Placental pericyte (primary cell): Measurements from ENCODE around the genes ATP6V1FNB, SSMEM1 and CPA4.

DNA sequence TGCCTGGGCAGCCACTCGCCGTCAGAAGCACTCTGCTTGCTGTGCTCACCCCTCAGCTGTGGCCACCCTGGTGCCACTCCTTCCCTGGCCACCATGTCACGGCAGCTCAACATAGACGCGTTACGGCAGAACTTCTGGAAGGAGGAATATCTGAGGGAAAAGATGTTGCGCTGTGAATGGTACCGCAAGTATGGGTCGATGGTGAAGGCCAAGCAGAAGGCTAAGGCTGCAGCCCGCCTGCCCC lies at the start of gene ATP6V1FNB:
Gene ATP6V1FNB, plus strand, starts transcription at position 14 of the 244 bp plus-strand sequence.
- CAGE, long polyA plus RNA, result no peak

DNA sequence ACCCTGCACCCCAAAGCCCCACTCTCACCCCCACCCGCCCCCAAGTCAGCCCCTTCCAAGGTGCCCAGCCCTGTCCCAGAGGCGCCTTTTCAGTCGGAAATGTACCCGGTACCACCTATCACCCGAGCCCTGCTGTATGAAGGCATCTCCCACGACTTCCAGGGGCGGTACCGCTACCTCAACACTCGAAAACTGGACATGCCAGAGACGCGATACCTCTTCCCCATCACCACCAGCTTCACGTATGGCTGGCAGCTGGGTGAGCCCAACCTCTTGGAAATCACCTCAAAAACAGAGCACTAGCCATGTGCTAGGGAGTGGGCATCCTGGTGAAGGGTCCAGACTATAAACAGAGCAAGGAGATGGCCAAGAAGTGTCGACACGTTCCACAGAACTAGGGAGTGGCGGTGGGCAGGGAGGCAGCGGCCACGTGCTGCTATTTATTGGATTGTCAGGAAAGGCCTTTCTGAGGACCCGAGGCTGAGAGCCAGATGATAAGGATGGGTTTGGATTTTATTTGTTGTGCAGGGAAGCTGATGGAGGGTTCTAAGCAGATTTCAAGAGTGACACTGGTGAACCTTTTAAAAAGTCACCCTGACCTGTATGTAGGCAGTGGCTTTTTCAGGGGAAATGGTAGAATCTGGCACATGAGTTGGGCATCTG lies 573 bp downstream of the ATP6V1FNB start:
- CAGE, long polyA plus RNA, result no peak

GRCh38 chr7:128869854-128870504 lies 3.8 kb downstream of the ATP6V1FNB start:
- CAGE, long polyA plus RNA, result no peak

- CAGE, long polyA plus RNA, result no peak
Observed at GRCh38 chr7:128874495-128875111, 8.5 kb downstream of the ATP6V1FNB start.

DNA sequence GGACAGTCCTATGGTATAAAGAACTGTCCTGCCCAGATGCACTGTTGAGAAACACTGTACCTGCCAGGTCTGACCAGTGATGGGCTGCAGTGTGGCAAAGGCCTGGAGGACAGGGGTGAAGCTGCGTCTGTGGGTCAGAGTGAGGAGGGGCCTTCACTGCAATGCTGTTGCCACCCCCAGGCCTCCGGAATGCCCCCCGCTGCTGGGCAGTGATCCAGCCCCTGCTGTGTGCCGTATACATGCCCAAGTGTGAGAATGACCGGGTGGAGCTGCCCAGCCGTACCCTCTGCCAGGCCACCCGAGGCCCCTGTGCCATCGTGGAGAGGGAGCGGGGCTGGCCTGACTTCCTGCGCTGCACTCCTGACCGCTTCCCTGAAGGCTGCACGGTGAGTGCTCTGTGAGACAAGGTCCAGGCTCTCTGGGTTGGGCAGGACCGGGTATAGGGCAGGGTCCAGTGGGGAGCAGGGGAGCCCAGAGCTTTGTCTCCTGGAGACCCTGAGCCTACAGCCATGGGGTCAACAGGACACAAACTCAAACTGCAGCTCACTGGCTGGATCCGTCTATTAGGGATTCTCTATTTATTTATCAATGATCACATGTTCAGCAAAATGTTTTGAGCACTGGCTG lies 14.9 kb downstream of the SMO start:
- CAGE, long polyA plus RNA, result no peak

- CAGE, long polyA plus RNA, result no peak
Observed at GRCh38 chr7:129374975-129375450, 59.2 kb upstream of the STRIP2 start.

DNA sequence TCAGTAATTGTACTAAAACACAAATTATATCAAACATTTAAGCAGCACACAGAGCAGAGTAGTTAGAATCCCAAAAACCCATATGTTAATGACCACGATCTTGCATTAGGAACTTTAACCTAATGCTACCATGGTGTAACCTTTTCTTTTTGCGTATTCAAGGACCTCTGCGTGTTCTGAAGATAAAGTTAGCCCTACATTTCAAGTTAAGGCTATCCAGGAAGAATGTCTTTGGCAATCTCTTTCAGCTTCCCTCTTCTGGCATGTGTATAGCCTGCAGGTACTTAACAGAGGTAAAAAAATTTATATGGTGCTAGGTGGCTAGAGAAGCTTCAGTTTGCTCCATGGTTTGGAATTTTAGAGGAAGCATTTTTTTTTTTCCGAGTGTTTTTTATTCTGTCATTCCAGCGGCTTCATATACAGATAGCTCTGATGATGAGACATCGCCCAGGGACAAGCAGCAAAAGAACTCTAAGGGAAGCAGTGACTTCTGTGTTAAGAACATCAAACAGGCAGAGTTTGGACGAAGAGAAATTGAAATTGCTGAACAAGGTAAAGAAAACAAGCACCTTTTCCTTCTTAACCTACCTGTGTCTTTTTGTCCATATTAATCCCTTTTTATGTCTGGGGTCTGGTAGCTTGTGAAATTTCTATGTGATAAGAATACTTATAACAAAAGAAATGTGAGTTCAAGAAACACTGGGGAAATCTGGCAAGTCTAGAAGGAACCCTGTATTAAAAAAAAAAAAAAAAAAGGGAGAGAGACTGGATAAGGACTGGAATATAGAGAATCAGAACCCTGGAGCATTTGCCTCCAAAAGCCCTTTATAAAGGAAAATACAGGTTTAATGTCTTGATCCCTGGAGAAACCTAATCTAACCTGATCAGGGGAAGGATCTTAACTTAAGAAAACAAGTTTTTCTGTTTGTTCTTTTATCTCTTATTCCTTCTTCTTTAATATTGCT lies 45.3 kb upstream of the STRIP2 start:
- CAGE, long polyA plus RNA, result no peak

- CAGE, long polyA plus RNA, result no peak
Observed at GRCh38 chr7:129410356-129410608, 23.9 kb upstream of the STRIP2 start.

GRCh38 chr7:129611221-129611536 lies 341 bp upstream of the NRF1 start:
- CAGE, long polyA plus RNA, result no peak

DNA sequence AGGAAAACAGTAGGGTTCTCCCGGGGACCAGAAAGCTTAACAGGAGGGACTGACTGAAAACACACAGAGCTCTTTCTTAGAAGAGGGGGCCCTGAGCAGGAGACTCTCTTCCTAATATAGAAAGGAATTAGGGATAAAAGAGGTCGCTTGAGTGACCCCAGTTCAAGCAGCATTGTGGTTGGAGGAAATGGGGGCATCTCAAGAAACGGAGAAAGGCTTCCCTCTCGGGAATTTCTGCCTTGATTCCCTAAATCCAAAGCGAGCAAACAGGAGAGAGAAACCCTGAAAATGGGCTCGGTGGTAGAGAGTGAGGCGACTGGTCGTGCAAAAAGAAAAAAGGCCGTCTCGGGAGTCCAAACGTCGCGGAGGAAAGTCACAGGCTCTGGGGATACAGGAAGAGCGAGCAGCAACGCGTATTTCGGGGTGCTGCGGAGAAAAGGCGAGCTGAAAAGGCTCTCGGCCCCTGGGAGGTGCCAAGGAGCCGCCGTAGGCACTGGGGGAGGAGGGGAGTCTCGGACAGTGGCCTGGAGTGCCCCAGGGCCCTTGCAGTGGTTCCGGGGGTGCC lies 798 bp downstream of the UBE2H start:
- CAGE, long polyA plus RNA, result no peak

DNA sequence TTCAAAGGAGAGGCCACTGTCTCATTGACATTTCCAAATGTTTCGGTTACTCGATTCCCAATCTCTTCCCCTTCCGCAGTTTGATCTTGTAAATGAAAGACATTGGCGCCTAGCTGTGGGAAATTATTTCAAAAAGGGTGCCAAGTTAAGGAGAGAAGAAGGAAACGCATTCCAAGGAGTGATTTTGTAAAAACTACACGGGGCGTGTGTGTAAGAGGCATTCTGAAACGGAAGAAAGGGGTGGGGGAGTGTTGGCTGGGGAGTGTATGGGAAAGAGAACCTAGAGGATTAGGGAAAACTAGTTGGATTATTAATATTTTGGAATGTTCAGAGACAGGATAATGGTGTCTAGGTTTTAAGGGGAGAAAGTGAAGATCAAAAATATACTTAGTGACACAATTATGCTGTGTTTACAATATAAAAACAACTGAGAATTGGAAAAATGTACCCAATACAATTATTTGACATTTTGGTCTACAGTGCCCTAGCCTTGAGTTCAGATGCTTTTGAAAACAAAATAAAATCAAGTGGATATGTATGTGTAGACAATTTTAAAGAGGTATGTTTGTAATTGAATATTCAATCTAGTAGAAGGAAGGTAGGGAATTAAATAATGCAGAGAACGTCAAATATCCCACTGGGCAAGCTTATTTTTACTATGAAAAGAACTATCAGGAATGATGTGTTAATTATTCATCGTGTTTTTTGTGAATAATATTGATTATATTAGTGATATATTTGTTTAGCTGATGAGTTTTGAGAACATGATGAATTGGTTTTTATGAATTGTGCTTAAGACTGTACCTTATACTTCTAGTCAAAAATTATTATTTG lies 930 bp downstream of the KLHDC10 start:
- CAGE, long polyA plus RNA, result no peak

- CAGE, long polyA plus RNA, result no peak
Observed at GRCh38 chr7:130086014-130086628, 15.8 kb downstream of the KLHDC10 start.

GRCh38 chr7:130133370-130134518 lies 63.4 kb downstream of the KLHDC10 start:
- CAGE, long polyA plus RNA, result no peak

- CAGE, long polyA plus RNA, result no peak
Observed at GRCh38 chr7:130207723-130208059, at the start of gene SSMEM1. Gene SSMEM1, plus strand, starts transcription at chr7:130207860.

DNA sequence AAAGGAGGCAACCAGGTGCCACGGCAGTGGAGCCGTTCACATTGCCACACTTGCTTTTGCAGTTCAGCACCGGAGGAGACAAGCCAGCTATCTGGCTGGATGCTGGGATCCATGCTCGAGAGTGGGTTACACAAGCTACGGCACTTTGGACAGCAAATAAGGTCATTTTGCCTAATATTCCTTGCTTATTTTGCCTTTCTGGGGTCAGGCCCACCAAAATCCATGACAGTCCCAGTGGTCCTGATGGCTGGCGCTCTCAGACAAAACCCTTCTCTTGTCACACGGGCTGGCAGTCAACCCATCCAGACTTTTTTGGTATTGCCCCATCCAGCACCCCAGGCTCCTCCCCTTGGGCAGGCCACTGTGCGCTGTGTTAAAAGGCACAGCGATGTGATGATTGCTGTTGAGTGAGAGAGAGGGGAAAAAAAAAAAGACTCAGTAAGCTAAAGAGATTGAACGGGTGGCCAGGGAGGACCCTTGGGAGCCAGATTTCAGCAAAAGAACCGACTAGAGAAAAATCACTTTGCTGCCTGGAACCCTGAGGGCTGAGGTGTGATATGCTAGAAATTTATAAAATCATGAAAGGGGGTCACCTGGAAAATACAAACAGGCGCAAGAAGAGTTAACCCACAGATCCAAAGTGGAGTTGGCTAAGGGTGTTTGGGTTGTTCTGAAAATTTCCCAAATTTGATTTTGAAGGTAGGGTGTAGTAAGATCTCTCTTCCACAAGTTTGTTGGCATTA lies 8.6 kb downstream of the CPA2 start:
- CAGE, long polyA plus RNA, result no peak

- CAGE, long polyA plus RNA, result no peak
Observed at GRCh38 chr7:130292865-130293458, at the start of gene CPA4. Gene CPA4, plus strand, starts transcription at chr7:130293161.

DNA sequence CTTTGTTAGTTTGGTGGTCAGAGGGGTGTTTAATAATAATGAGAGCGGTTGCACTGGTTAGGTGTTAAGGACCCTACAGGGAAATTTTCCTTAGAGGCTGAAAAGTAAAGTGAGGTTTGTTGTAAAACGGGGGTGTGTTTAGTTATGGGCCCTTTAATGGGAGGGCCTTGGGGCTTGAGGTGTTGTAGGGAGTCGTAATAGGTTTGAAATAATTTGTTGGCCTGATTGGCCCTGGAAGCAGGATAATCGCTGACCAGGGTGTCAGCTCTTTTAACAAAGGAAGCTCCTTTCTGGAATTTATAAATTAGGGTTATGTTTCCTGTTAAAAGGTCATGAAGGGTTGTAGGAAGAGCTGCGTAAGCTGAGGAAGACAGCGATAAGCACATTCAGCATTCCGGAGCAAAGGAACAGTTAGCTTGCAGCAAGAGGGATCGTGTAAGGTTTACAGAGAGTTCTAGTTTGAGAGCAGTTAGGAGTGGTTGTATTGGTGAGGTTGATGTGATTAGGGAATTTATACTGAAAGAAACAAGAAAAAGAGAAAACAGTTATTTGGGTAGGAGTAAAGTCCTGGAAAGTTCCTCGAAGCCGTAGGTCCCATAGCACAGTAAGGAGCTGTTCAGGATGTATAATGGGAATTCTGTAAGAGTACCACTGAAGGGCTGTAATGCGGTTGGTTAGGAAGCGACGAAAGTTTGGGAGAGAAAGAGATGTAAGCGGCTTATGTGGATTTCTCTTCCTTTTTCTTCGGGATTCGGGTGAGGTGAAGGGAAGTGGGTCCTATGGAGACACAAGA lies 21.4 kb downstream of the CPA4 start:
- CAGE, long polyA plus RNA, result no peak

GRCh38 chr7:130505728-130506874 lies 14.2 kb downstream of the MEST start:
- CAGE, long polyA plus RNA, result no peak

DNA sequence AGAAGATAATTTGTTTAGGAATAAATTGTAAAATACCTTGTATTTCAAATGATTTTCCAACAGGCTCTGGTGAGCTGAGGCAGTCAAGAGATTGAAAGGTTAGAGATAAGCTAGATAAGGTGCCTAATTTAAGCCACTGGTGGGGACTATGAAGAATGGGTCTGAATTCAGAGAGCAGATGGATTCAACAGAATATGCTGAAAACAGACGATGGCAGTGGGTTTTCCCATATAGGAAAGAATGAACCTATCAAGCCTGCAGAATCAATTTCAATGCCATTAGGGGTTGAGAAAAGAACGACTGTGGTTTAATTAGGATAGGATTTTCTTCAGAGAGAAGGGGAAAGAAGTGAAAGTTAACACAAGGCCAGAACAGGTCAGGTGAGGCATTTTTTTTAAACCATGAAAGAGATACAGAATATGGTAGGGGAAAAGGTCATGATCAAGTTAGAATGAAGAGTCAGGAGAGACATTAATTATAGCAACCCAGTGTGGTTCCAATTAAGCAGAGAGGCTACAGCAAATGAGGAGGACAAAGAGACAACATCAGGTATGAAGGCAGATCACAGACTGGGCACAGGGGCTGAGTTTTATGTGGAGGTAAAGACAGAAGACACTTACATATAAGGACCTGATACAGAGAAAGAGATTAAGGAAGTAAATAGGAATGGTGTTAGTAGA lies 18.3 kb downstream of the MEST start:
- CAGE, long polyA plus RNA, result no peak

- CAGE, long polyA plus RNA, result no peak
Observed at GRCh38 chr7:130512527-130512884, 20.6 kb downstream of the MEST start.